ENCODE results near the genes MYO18B and CRYBB1.

- RRBS = no CpG with 5 or more reads among the region's 11 CpGs
Observed at GRCh38 chr22:25114827-25115574, 84.7 kb upstream of the CRYBB3 start.

- RRBS = no CpG with 5 or more reads among the region's 30 CpGs
Observed at GRCh38 chr22:25447692-25448369, 116.6 kb upstream of the GRK3 start.

DNA sequence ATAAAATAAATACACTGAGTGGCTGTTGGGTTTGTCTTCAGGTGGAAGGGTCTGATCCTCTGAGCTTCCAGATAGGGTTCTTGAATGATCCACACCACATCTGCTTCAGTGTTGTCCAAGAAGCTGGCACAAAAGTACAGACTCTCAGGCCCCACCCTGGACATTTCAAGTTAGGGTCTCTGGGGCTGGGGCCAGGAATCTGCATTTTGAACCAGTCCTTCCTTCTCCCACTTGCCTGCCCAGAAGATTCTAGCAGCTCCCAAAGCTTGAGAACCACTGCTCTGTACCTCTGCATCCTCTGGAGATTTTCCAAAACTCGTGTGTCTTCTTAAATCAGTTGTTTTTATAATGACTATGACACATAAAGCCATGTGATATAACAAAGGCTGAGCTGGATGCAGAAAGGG lies 37.6 kb upstream of the GRK3 start:
- RRBS = no CpG with 5 or more reads among the region's 1 CpG

DNA sequence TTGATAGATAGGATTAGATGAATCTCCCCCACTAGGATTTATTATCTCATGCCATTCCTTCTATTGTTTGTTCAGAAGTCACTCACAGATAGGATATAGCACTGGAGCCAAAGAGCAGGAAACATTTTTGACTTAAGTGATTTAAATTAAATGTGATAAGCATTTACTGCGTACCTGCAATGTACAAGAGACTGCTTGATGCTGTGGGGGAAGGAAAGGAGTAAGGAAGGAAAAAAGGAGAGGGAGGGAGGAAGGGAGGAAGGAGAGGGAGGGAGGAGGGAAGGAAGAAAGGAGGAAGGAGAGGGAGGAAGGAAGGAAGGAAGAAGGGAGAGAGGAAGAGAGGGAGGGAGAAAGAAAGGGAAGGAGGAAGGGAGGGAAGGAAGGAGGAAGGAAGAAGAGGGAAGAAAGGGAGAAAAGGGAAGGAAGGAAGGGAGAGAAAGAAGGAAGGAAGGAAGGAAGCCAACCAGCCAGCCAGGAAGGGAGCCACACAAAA lies 44.1 kb upstream of the MYO18B start:
- RRBS = no CpG with 5 or more reads among the region's 1 CpG

- RRBS = 96% methylated on average over 4 of the region's 36 CpGs
Observed at GRCh38 chr22:25741649-25742628, at the start of gene MYO18B. TSS of gene MYO18B (plus strand) at chr22:25742188.

GRCh38 chr22:26487765-26488781 lies 4.4 kb downstream of the SRRD start:
- RRBS = no CpG with 5 or more reads among the region's 7 CpGs

DNA sequence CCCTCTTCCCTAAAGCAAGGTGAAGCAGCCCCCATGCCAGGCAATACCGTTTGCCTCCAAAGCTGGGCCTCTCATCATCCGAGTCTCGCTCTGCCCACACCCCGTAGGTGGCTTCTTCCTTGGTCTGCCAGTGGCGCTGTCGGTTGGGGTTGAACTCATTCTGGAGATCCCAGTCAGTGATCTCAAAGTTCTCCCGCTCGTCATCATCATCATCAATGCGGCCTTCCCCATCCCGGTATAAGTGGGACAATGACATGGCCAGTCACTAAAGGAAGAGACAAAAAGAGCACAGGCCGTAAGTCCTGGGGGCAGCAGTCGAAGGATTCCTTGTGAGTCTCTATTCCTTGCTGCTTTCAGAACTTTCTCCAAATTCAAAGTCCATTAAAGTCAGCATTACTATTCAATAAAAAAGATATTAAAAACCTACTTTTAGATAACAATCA lies 2.2 kb downstream of the TFIP11 start:
- RRBS = no CpG with 5 or more reads among the region's 12 CpGs

- RRBS = no CpG with 5 or more reads among the region's 7 CpGs
Observed at GRCh38 chr22:26571891-26572429, 18.0 kb downstream of the TPST2 start.

- RRBS = no CpG with 5 or more reads among the region's 4 CpGs
Observed at GRCh38 chr22:26617688-26618257, at the start of gene CRYBB1. TSS of gene CRYBB1 (minus strand) at chr22:26618027.

GRCh38 chr22:26658250-26659420 lies 36.9 kb downstream of the CRYBA4 start:
- RRBS = no CpG with 5 or more reads among the region's 38 CpGs

DNA sequence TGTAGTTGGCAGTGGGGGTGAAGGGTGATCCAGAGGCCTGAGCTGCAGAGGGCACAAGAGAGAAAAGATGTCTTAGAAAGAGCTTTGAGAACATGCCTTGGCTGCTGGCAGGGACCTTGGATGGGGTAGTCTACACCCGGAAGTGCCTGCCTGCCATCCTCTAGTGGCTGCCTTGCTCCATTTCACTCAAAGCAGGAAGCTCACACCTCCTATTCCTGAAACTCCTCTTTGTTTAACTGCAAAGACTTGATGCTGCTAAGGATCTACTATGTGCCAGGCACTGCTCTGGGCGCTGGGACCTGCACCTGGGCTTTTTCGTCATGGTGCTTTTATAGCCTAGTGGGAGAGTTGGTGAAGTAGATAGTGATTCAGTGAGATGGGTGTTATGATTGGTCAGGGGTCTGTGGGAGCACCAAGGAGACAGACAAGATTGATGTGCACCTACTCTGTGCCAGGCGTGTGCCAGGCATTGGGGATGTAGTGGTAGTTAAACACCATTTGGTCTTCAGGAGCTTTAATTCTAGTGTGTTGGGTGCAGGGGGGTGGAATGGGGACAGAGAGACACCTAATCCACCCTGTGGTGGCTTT lies 52.9 kb downstream of the CRYBA4 start:
- RRBS = no CpG with 5 or more reads among the region's 4 CpGs

DNA sequence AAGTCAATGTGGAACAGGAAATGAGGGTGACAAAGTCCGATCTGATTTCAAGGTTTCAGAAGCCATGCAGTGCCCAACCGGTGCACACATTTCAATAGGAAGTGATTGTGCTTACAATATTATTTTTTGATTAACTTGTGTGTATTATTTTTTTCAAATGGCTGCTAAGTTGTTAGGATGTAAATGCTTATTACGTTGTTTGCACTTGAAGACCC lies 494.2 kb downstream of the CRYBA4 start:
- RRBS = no CpG with 5 or more reads among the region's 3 CpGs

GRCh38 chr22:27124267-27124915 lies 502.6 kb downstream of the CRYBA4 start:
- RRBS = 76% methylated on average over 7 of the region's 17 CpGs

GRCh38 chr22:27726109-27727359 lies 75.0 kb downstream of the MN1 start:
- RRBS = 16% methylated on average over 4 of the region's 20 CpGs

DNA sequence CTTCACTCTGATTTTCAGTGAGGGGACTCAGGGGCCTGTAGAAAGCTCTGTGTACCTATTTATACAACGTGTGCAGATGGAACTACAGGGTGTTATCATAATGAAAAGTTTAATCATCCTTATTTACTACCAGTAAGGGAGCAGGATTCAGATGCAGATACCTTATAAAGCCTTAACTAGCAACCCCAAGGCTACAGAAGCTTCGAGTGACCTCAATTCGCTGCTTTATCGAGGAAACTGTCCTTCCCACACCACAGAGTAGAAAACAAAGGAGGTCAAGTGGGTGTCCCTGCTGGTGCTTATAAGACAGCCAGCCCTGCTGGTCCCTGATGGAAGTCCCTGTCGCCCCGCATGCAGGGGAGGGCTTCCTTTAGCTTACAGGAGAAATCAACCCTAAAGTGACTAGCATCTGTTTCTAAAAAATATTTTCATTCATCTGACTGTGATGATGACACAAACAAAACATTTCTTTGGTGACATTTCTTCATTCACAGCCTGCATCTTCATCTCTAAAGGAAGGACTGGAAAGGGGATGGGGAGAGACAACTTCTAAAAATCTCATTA lies 7.3 kb downstream of the MN1 start:
- RRBS = no CpG with 5 or more reads among the region's 6 CpGs

- RRBS = 56% methylated on average over 7 of the region's 22 CpGs
Observed at GRCh38 chr22:27810393-27811068, 9.0 kb upstream of the MN1 start.

DNA sequence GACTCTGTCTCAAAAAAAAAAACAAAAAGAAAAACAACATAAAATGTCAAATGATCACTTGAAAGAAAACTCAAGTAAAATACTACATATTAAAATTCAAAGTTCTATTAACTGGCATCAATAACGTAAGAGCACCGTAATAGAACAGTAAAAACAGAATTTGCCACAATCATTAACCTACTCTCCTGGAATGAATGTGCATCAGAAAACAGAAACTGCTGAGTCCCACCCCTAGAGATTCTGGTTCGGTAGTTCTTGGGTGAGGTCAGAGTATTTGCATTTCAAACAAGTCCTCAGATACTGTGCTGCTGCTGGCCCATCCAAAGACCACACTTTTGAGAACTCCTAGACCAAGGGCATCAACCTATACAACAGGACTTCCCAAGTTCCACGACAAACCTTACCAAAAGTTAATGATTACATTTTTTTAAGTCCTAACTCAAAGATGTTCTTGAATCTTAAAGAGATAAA lies 23.4 kb downstream of the PITPNB start:
- RRBS = no CpG with 5 or more reads among the region's 4 CpGs

- RRBS = no CpG with 5 or more reads among the region's 4 CpGs
Observed at GRCh38 chr22:27920414-27920702, 1.3 kb upstream of the PITPNB start.

- RRBS = 88% methylated on average over 1 of the region's 9 CpGs
Observed at GRCh38 chr22:27959209-27959971, 40.3 kb upstream of the PITPNB start.

GRCh38 chr22:28028867-28029783 lies 110.1 kb upstream of the PITPNB start:
- RRBS = no CpG with 5 or more reads among the region's 7 CpGs

All from HCT116 (cell line).